ENCODE measurements around the gene NPHS2.

DNA sequence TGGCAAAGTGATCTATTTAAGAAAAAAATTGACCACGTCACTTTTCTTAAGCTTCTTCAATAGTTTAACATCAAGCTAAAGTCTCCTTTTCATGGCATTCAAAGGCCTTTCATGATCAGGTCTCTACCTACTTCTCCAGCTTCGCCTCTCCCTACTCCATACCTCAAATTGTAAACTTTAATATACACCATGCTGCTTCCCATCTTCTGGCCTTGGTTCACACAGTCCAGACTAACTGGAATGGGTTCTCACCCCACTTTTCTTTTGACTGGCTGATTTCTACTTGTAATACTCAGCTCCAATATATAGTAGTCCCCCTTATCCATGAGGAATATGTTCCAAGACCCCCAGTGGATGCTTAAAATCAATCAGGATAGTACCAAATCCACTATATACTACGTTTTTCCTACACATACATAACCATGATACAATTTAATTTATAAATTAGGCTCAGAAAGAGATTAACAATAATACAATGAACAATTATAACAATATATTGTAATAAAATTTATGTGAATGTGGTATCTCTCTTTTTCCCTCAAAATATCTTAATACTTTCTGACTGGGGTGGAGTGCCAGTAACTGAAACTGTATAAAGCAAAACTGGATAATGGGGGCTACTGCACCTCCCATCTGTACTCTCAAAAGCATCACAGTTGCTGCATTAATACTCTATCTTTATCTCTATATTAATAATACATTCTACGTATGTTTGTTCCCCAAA is 51.7 kb downstream of the TOR3A start:
- PRO-cap, result no peak

DNA sequence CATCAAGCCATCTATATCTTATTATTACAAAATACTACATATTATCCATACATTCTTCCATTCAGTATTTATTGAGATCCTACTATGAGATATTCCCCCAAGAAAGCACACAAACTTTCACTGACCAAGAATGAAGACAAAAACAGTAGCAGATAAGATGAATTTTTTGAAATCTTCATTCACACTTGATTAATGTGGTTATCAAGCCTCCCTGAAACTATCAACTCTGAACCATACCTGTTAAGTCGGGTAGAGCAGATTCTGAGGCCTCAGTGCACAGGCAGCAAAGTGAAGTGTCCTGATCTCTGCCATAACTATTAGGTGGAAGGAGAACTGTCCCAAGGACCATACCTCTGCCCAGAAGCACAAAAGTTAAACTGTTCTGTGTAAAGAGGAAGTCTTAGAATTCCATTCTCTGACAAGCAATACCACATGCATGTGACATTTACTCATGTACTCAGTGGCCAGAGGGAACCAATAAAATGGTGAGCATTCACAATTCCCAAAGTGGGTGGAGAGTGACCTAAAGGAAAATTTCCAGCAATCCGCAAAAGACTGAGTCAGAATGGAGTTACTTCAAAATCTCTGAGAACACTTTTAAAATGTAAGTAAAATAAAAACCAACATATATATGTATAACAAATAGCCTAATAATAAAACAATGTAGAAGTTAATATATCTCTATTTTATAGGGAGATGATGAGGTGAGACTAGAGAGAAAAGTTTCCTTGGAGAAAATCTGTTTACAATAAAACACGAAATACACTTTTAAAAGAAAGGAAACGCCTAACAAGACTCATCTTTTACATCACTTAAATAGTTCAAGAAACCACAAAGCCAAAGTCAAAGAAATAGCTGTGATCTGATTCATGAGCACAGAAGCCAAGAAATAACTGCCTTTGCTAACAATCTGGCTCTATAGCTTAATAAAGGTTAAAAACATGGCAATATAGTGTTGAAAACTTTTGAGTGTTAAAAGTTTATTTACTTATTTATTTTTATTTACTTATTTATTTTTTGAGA is 61.1 kb downstream of the TOR3A start:
- PRO-cap, result bidirectional peak, plus-strand start at position 550 of the sequence, minus-strand start at position 379 of the sequence

DNA sequence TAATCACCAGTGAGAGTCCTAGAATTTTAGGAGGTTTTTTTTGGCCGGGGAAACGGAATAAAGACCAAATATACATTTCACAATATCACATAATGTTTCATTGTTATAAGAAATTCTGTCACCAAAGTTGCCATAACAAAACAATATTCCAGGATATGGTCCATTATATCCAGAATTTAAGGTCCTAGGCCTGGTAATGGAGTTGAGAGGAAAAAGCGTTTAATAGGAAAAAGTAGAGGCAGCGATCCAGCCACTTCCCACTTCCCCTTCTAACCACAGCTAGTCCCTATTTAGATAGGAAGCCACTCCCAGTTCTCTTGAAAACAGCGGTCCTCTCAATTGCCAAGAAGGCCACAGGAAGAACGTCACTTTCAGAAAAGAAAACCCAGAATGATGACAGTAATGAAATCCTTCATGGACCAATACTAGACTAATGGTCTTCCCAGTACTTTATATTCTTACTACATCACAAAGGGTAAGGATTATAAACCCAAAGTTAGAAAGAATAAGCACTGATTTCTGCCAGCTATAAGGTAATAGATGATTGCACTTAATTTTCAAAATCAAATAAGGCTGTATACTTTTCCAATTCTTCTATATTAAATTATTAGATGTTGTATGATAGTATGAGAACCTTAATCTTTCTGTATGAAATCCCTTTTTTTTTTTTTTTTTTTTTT is 38.6 kb downstream of the ABL2 start:
- PRO-cap, result no peak

DNA sequence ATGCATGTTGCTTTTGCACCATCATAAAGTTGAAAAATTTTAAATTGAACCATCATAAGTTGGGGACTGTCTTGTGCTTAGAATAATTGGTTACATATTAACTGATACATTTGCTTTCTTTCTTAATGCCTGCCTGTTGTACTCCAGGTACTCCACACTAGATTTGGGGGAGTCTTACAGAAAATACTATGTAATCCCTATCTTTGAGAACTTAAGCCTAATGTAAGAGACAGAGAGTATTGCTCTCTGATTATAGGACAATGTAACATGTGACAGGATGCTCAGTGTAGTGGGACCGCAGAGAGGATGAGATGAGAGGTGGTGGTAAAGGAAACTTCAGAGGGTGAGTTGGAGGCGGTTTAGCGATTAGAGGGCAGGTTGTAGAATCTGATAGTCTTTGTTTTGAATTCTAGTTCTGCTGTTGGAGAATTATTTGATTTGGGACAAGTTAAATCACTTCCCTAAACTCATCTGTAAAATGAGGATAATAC is 5.3 kb downstream of the SOAT1 start:
- PRO-cap, result no peak

DNA sequence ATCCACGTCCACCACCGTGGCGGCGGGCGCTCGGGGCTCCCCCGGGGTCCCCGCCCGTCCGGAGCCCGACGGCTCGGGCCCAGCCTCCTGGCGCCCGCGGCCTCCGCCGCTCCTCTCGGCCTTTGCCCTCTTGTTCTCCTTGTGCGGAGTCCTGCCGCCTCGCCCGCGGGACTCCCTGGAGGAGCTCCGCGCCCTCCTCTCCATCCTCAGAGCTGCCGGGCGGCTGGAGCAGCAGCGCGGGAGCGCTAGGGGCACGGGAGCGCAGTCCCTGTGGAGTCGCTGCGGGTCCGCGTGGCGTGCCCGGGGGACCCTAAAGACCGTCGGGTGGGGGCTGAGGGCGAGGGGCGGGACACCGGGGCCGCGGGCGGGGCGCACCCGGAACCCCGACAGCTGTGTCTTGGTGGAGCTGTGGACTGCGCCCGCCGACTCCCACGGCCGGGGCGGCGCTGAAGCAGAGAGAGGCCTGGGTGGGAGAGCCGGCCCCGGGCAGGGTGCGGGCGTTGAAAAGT is at the start of gene NPHS2:
TSS of gene NPHS2 (minus strand) at position 288 of the 509 bp plus-strand sequence.
- PRO-cap, result no peak

- PRO-cap, result unidirectional peak, minus-strand start at chr1:179586569
Observed at GRCh38 chr1:179586070-179587056, 5.3 kb upstream of the TDRD5 start.

DNA sequence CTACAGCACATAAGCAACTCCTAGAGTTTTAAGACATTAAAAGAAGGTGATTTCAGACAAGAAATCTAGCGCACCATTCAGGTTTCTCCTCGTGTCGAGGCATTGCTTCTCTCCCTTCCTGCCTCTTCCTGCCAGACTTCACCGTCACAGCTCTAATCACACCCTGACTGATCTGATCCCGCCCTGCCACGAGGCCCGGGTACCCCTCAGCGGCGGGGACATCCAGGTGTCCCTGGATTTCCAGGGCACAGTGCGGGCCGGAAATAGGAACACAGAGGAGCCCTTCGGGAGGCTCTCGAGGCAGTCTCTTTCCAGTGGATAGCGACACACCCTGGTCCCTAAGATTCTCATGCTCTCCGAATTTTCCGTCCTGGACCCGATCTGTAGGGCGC is 461 bp upstream of the FAM163A start:
- PRO-cap, result unidirectional peak, plus-strand start at position 248 of the sequence

DNA sequence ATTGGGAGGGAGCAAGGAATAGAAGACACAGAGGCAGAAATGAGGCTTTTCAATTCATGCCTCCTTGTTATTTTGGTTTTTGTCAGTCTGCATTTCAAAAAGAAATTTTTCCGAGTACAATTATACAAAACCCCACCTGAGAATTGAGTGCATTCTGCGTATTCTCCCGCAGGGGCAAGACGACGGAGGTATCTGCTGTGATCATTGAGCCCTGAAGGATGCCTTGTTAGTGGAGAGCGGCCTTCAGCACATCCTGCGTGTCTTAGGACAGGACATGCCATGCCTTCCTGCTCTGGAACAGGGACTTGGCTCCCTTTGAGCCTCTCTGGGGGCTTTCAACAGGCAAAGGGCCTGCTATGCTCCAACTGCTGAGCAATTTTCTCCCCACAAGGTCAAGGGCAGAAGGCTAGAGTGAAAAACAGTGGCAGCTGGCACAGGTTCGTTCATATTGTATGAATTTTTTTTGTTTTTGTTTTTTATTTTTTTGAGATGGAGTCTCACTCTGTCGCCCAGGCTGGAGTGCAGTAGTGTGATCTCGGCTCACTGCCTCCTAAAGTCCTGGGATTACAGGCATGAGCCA is 52.4 kb downstream of the TOR1AIP2 start:
- PRO-cap, result no peak

DNA sequence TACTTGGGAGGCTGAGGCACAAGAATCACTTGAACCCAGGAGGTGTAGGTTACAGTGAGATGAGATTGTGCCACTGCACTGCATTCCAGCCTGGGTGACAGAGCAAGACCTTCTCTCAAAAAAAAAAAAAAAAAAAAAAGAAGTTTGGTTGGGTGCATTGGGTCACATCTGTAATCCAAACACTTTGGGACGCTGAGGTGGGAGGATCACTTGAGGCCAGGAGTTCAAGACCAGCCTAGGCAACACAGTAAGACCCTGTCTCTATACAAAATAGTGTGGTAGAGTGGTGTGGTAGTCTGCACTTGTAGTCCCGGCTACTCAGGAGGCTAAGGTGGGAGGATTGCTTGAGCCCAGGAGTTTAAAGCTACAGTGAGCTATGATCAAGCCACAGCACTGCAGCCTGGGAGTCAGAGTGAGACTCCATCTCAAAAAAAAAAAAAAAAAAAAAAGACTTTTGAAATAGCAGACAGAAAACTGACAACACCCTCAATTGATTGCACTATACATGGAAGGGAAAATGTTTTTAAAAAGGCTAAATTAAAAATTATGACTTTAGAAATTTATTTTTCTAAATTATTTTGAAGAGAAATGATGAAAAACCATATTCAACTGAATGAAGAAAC is 34.1 kb downstream of the TOR1AIP2 start:
- PRO-cap, result no peak

GRCh38 chr1:179952185-179952760 is 2.3 kb upstream of the CEP350 start:
- PRO-cap, result unidirectional peak, plus-strand start at chr1:179952425

DNA sequence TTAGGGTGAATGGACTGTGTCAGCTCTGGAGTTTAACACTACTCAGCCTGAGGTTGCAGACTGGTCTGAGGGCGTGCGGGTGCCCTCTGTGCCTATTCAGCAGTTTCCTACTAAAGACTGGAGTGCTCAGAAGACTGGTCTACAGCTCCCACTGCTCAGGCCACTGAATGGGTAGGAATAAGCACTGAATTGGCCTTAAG is 14.6 kb downstream of the CEP350 start:
- PRO-cap, result no peak

DNA sequence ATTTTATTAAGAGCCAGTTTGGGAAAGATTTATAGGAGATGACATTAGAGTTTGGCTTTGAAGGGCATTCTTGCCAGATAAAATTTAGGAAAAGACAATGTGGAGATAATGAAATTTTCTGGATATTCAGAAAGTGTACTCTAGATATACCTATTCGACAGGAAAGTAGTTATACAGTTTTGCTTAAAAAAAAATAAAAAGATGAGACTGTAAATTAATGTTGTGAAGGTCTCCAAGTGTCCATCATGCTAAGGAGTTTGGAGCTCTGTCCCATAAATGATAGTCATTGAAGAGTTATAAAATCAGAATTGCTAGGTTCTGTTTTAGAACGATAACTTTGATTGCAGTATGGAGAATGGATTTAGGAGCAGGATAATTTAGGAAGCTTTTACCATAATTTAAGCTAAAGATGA is 20.5 kb downstream of the CEP350 start:
- PRO-cap, result no peak

DNA sequence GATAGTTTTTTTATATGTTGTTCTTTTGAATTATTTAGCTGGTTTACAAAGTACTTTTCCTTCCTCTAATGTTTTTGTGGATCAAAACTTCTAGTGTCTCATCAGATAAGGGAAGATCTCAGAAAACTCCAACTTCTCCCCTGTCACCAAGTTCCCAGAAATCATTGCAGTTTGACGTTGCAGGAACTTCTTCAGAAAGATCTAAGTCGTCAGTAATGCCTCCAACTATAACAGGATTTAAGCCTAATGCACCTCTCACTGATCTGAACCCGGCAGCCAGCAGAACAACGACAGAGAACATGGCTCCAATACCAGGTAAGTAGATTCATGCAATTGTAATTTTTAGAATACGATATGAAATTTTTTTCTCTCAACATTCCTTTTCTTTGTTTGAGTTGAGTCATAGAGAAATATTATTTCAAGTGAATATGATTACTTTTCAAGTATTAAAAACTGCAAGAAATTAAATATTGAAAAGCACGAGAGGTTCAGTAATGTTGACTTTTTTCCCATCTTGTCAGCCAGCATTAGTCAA is 79.2 kb downstream of the CEP350 start:
- PRO-cap, result no peak

DNA sequence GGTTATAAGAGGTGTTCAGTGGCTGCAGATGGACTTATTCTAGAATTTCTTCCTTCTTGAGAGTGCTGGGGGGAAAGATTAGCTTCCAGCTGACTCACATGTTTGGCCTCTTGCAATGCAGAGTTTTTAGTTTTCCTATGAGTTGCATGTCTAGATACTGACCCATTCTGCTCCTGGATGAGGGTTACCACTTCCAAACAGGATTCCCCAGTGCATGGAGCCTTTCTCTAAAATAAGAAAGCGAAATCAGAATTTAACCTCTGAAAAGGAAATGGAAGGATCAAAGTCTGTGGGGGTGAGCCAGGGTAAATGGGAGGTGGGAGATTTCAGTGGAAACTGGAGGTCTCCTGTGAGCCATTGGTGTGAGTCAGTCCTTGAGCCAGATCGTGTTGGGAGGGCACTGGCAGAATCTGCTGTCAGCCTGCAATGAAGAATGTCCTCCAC is 2.2 kb downstream of the QSOX1 start:
- PRO-cap, result no peak

DNA sequence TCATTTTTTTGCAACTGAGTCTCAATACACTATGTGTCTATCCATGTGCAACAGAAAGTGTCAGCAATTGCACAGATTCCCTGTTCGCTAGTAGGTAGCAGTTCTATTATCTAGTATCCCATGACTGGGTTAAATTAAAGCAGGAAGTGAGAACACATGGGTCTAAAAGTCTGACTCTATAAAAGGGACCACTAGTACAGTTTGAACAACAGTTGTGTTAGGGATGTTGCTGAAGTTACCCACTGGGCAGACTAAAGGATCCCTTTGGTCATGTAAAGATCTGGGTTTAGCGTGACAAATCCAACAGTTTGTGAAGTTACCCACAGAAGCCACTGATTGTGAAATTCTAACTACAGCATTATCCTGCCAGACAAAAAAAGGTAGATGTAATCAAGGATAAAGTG is 5.6 kb downstream of the QSOX1 start:
- PRO-cap, result no peak

DNA sequence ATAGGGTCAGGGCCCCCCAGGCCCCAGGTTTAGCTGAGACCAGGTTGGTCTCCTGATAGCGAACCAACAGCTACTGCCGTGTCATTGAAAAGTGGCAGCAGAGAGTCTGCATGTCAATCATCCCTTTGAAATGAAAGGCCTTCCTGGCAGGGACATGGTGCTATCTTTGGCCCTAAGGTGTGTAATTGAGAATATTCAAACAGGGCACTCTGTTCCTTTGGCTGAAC is 12.9 kb downstream of the QSOX1 start:
- PRO-cap, result no peak

- PRO-cap, result no peak
Observed at GRCh38 chr1:180547022-180547329, 44.6 kb upstream of the ACBD6 start.

GRCh38 chr1:180948115-180948741 is 35.5 kb downstream of the KIAA1614 start:
- PRO-cap, result no peak

DNA sequence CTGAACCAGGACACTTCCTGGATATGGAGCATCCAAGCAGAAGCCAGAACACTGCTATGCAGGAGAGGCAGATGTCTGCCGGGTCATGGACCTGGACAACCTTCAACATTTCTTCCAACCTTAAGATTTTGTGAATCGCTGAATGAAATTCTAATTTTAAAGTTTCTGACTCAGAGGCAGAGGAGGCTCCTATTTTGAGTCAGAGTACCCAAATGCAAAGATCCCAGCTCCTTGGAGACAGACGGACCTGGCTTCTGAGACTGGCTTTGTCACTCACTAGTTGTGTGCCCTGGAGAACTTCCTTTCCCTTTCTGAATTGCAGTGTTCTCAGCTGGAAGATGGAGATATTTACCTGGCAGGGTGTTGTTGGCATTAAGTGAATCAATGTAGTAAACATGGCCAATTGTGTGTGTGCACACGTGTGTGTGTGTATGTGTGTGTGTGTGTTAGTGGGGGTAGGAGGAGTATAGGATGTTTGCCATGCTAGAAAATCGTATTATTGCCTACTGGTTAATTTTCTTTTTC is 51.9 kb downstream of the IER5 start:
- PRO-cap, result no peak

GRCh38 chr1:181141339-181142031 is 53.0 kb downstream of the IER5 start:
- PRO-cap, result bidirectional peak, plus-strand start at chr1:181141804, minus-strand start at chr1:181141638

All from mucosa of descending colon (tissue), 1 donor.